T47D (cell line): ENCODE data around the gene CAPRIN1.

DNA sequence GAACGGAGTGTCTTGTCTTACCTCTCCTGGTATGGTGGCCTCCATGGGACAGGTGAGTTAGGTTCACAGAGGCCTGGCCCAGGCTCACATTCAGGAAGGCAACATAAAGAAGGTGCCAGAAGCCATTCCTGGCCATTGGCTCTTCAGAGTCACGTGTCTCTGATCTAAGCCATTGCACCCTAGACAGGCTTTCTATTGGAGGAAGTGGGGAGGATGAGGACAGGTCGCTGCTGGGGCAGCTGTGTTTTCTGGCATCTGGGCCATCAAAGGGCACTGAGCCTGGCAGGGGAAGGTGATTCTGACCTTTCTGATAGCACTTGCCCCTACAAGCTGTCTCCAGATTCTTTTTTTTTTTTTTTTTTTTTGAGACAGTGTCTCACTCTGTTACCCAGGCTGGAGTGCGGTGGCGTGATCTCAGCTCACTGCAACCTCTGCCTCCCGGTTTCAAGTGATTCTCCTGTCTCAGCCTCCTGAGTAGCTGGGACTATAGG lies 14.7 kb downstream of the LMO2 start:
- RRBS = no CpG with 5 or more reads among the region's 6 CpGs

GRCh38 chr11:33892743-33893439 lies 1.0 kb upstream of the LMO2 start:
- RRBS = no CpG with 5 or more reads among the region's 11 CpGs

- RRBS = no CpG with 5 or more reads among the region's 16 CpGs
Measured at GRCh38 chr11:33936861-33937946, 45.3 kb upstream of the LMO2 start.

DNA sequence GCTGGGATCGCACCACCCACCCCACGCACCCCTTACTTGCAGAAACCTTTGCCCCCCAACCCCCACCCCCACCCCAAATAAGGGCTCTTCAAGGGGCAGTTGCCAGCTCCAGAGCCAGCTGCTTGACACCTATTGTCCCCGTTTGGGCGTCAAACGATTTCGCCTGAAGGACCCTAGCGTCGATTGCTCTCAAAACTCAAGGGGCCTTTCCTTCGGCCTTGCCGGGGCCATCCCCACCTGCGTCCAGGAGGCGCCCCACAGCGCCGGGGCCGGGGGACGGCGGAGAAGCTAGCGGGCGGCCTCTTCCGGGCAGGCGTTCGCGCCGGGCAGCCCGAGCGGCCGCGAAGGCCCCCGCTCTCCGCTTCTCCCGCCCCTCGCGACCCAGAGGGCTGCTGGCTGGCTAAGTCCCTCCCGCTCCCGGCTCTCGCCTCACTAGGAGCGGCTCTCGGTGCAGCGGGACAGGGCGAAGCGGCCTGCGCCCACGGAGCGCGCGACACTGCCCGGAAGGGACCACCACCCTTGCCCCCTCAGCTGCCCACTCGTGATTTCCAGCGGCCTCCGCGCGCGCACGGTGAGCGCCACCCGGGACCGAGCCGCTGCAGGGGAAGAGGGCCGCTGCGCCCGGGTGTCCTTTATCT lies at the start of gene CAPRIN1:
TSS of gene CAPRIN1 (plus strand) at position 431 of the 638 bp plus-strand sequence.
- RRBS = 2% methylated on average over 41 of the region's 61 CpGs

DNA sequence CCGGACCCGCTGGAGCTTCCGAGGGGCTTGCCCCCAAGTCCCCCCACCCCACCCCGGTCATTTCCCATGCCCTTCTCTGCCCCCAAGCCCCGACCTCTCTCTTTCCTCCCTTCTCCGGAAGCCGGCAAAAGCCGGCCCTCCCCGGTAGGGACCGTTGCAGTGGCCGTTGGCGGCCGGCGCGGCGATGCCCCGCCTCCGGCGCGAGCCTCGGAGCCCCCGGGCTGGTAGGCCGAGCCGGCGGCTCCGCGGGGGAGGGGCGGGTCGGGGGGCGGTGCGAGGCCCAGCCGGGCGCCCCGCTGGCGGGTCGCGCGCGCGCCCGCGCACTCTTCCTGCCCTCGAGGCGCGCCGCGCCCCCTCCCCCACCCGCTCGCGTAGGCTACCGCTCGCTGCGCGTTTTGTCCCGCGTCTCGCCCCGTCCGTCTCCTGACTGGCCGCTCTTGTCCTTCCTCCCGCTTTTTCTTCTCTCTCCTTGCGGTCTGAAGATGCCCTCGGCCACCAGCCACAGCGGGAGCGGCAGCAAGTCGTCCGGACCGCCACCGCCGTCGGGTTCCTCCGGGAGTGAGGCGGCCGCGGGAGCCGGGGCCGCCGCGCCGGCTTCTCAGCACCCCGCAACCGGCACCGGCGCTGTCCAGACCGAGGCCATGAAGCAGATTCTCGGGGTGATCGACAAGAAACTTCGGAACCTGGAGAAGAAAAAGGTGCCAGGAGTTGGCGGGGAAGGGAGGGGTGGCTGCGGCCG lies 577 bp downstream of the CAPRIN1 start:
- RRBS = 2% methylated on average over 18 of the region's 91 CpGs

GRCh38 chr11:34192365-34192776 lies 86.9 kb downstream of the NAT10 start:
- RRBS = no CpG with 5 or more reads among the region's 8 CpGs

DNA sequence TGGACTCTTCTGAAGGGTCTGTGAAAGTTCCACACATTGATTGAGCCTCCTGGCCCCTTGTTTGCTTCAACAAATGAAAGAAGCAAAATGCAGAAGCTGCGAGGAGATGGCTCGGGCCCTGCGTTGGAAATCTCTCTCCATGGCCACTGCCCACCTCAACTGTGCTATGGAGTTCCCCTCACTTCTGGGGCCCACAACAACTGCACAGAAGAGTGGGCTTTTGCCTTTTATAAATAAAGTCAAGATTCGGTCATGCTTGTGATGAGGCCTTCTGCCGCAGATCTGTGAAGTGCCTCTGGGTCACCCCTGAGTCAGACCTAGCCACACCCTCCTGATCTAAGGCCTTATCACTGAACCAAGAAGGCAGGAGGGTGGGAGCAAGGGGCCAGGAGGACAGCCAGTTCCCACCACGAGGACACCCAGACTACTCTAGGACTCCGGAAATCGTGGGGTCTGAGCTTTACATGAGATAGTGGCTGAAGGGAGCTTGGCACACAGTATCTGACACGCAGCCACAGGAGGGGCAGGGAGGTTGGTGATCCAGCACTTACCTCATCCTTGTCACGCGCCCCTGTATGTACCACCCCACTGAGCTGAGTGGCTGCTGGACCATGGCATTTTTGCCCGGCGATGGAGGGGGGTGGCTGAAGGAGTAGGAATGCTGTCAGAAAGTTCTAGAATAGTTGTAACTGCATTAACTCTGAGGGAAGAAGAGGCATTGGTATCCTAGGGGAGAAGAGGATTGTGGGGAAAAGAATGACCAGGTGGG lies 115.7 kb downstream of the ABTB2 start:
- RRBS = no CpG with 5 or more reads among the region's 13 CpGs

DNA sequence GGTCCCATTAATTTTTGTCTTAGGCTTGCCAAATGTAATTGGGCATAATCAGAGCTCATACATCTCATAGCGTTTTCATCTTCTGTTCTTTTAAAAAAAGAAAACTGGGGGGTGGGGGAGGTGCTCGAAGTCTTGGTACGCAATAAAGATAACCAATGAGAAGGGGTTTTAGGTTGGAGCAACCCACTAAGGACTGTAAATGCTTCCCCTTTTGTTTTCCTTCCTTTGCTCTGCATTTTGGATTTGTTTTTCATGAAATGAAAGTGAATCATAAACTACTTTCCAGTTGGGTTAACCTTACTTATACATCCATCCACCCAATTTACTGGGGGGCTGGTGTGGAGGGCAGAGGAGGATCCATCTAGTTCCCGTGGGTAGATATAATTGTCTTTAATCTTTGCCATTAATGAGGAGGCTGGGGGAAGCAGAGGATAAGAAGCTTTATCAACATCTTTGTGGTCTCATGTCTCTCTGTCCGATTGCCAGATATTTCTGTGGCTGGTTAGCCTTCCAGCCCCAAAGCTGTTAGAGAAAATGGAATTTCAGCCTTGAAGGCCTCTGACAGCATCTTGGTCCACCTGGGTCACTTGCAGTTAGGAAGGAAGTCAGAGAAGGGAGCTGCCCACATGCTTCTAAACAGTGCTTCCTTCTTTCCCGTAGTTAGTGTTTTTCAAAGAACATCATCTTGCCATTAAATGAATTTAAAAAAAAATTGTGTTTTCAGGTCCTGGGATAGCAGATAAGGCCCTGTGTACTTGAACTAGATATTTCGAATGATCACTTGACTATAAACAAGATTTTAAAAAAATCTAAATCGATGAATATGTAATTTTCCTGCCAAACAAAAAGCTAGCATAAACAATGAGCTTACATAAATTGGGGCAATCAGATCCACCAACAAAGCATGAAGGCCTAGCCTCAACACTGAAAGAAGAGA lies 56.9 kb downstream of the ABTB2 start:
- RRBS = no CpG with 5 or more reads among the region's 8 CpGs

GRCh38 chr11:34309239-34309582 lies 48.6 kb downstream of the ABTB2 start:
- RRBS = no CpG with 5 or more reads among the region's 4 CpGs

DNA sequence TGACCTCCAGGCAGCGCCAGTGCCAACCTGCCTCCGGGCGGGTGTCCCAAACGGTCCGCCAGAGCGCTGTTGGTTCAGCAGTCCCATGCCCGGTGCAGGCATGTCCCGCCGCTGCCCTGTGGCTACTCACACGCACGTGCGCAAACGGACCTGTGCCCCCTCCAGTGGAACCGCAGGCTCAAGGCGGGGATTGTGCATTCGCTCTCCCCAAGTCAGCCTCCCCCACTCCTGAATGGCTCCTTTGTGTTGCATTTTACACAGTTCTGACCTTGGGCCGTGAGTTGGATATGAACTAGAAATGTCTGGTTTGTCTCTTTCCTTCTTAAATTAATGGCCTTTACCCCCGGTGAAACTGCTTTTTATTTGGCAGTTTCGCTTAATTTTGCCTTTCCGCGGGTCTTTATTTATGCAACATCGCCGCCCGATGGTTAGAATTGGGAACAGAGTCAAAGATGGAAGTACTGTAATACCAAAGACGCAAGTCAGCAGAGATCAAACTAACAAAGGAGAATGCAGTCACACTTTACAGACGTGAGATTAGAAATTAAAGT lies 1.3 kb upstream of the ABTB2 start:
- RRBS = 2% methylated on average over 7 of the region's 26 CpGs

GRCh38 chr11:34457704-34458364 lies 19.1 kb downstream of the CAT start:
- RRBS = no CpG with 5 or more reads among the region's 5 CpGs

DNA sequence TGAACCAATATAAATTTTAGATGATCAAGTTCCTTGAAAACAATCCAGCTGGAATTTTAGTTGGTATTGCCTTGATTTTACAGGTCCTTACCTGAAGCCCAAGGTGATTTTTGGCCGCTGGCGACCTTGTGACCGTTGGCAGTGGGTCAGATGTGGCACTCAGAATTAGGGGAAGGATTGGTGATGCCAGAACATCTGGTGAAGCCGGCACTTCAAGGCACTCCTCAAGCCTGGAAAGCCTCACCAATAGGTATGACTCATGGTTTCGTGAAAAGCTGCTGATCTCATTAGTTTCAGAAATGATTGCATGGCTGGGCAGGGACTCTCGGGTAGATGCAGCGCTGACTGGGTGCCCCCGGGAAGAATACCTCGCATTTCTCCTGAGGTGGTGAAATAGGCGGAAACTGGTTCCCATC lies 64.3 kb downstream of the EHF start:
- RRBS = no CpG with 5 or more reads among the region's 10 CpGs

- RRBS = no CpG with 5 or more reads among the region's 9 CpGs
Measured at GRCh38 chr11:34825217-34826233, 90.7 kb downstream of the APIP start.

GRCh38 chr11:34854975-34855446 lies 61.2 kb downstream of the APIP start:
- RRBS = no CpG with 5 or more reads among the region's 4 CpGs

DNA sequence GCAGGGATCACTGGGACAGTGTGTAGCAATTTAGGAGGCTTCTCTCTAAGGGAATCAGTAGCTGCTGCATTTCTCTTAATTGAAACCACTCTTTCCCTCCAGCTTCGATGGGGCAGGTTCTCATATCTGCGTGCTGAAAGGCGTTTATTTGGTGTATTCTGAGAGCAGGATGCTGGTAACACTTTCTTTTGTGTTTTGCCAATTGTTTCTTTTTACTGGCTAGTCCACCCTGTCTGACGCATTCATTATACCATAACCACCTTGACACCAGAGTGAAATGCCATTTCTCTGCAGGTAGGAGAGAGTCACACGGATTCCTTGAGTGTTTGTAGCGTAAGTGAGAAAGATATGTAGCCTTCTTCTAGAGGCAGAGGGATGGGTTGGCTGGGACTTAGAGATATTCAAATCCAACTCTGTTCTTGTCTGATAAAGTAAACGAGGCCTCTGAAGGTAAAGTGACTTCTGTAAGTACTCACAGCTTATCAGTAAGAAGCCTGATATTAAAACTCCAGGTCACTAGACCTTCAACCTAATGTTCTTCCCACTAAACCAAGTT lies 21.3 kb downstream of the CD44 start:
- RRBS = no CpG with 5 or more reads among the region's 7 CpGs

DNA sequence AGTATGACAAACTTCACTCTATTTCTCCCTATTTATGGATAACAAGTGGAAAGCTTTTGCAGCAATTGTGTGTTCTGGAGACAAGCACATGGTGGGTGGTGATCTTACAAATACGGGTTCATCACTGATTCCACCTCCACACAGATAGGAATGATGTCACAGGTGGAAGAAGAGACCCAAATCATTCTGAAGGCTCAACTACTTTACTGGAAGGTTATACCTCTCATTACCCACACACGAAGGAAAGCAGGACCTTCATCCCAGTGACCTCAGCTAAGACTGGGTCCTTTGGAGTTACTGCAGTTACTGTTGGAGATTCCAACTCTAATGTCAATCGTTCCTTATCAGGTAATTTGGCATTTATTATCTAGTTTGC lies 72.1 kb downstream of the CD44 start:
- RRBS = no CpG with 5 or more reads among the region's 3 CpGs

DNA sequence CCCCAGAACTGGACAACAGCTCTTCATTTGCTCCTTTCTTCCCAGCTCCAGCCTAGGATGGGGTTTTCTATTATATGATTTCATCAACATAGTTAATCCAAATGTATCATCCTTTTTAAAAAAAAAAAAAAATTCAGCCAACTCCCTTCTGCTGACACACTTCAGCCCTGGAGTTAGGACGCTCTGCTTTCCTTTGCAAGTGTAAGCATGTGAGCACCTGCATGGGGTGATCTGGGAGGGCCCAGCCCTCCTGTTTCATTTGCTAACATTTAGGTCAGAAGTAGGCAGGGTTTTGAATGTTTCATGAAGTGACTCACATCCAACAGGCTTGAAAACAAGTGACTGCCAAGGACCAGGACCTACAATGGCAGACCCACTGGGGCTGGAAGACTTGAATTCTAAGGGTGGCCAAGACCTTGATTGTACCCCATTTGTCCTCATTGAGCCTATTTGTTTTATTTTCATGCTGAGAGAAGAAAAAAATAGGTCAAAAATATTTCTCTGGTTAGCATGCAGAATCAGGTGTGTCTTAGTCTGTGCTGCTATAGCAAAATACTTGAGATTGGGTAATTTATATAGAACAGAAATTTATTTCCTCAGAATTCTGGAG lies 137.5 kb downstream of the CD44 start:
- RRBS = no CpG with 5 or more reads among the region's 1 CpG

DNA sequence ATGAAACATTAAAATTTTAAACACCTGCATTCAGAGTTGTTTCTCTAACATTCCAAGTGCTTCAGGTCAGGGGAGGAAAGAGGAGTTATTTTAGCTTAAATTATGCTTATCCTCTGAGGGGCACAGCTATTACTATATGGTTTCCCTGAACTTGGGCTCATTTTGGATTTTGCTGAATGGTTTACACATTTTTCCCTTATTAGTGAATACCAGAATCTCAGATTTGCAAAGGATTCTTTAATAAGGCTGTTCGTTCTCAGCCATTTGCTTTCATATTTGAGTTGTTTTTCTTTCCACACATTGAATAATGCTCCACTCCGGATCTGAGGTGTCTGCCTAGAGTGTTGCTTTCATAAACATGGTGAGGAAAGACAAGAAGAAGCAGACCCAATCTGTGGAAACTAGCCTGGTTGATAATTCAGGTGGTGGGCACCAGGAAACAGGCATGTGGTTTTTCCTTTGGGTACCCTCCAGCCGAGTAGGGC lies 34.9 kb downstream of the LDLRAD3 start:
- RRBS = no CpG with 5 or more reads among the region's 3 CpGs